Cytotoxic T cell (primary cell): ENCODE measurements around a stretch of chr11.

- PRO-cap, 2 experiments: no peak in any of the 2 experiments
Observed at GRCh38 chr11:35702576-35702874, 40.0 kb downstream of the TRIM44 start.

- PRO-cap, 2 experiments: no peak in any of the 2 experiments
Observed at GRCh38 chr11:35762766-35763347, 100.3 kb downstream of the TRIM44 start.

GRCh38 chr11:36057200-36058068 lies 113.6 kb downstream of the LDLRAD3 start:
- PRO-cap, 2 experiments: no peak in any of the 2 experiments

GRCh38 chr11:36110022-36110942 lies 166.4 kb downstream of the LDLRAD3 start:
- PRO-cap, 2 experiments: no peak in any of the 2 experiments

DNA sequence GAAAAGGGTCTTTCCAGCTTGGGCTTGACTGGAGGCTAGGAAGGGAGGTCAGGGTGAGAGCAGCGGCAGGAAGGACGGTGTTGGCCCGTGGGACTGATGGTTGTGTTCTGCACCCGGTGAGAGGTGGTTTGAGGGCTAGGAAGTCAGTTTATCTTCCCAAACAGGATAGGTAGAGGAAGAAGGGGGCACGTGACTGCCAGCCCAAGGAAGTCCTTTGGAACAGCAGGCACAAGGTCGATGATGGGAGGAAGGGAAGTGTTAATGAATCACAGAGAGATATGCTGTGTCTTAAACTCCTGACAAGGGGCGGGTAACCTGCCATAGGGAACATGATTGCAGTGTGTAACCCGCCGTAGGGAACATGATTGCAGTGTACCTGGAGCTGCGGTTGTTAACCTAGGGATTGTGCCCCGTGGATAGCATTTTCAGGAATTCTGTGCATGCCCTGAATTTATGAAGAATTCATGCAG lies 49.0 kb downstream of the PRR5L start:
- PRO-cap, 2 experiments: no peak in any of the 2 experiments

- PRO-cap, 2 experiments: peak in 2 of 2 experiments; most common plus-strand start chr11:36376451 (in 2)
Observed at GRCh38 chr11:36375867-36376870, 80.1 kb downstream of the PRR5L start.

- PRO-cap, 2 experiments: no peak in any of the 2 experiments
Observed at GRCh38 chr11:36377945-36378355, 81.9 kb downstream of the PRR5L start.

GRCh38 chr11:39753939-39754144 lies 1705.6 kb downstream of the LRRC4C start:
- PRO-cap, 2 experiments: no peak in any of the 2 experiments

GRCh38 chr11:40328978-40329613 lies 1130.4 kb downstream of the LRRC4C start:
- PRO-cap, 2 experiments: no peak in any of the 2 experiments

- PRO-cap, 2 experiments: no peak in any of the 2 experiments
Observed at GRCh38 chr11:43422376-43423578, 64.1 kb downstream of the TTC17 start.

- PRO-cap, 2 experiments: no peak in any of the 2 experiments
Observed at GRCh38 chr11:43738712-43739208, 58.2 kb downstream of the HSD17B12 start.

DNA sequence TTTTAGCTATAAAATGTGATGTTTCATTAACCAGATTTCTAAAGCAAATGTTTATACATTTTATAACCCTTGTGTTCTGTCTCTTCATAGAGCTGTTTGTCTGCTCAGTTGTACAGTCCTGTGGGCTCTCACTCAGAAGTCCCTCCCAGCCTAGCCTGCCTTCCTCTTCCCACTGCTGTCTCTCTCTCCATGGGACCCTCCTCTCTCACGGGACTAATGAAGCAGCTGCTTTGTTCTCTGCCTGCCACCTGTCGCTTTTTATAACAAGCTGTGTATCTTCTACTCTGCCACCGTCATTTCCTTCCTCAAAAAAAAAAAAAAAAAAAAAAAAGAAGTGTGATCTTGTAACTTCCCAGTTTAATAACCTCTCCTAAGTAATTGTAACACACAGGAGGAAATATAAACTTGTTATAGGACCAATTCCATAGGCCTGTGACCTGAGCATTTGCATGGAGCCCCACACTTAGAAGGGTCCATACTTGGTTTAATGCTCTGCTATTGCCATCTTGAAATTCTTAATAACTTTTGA lies 92.2 kb upstream of the ALKBH3 start:
- PRO-cap, 2 experiments: peak in 1 of 2 experiments; most common minus-strand start position 232 of the sequence (in 1)

GRCh38 chr11:43882450-43883359 lies 2.1 kb downstream of the ALKBH3 start:
- PRO-cap, 2 experiments: no peak in any of the 2 experiments

- PRO-cap, 2 experiments: no peak in any of the 2 experiments
Observed at GRCh38 chr11:43886285-43886864, 5.7 kb downstream of the ALKBH3 start.

- PRO-cap, 2 experiments: no peak in any of the 2 experiments
Observed at GRCh38 chr11:43928193-43928639, 14.2 kb upstream of the C11orf96 start.

DNA sequence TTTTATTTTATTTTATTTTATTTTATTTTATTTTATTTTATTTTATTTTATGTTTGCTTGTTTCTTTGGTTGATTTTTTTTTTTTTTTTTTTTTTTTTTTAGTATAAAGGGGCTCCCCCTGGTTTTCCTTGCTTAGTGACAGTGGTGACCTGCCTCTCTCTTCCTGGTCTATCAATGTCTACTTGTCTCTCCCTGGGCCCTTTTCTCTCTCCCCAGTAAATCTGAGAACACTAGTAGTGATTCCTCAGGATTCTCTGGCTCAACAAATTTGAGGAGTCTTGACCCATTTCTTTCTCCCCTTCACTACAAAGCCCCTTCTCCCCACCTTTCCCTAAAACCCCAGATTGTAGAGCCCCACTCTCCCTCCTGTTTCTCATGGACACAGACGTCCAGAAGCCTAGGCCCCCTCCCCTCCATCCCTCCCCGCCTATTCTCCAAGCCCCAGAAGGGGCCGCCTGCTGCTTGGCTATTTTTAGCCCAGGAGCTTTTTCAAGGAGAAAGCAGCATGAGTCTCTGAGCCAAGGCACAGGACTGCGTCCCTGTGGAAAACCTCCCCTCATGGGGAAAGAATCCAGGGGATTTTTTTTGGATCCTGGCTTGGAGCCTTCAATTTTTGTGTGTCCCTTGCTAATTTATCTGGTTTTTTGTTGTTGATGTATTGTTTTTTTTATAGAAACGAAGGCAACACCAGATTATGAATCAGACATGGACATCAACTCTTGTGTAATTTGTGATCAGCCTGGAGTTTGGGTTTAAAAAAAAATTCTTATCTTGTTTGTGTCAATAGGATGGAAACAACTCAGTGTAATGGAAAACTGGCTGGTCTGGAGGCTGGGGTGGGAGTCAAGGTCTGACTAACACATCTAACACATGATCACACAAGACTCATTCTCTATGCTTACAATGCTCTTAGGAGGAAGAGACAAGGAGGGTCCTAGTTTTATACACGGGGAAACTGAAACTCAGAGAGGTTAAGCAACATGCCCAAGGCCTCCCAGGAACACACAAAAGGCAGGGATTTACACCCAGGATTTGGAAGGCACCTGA lies 17.5 kb upstream of the ACCSL start:
- PRO-cap, 2 experiments: no peak in any of the 2 experiments

GRCh38 chr11:44032097-44032718 lies 15.6 kb upstream of the ACCSL start:
- PRO-cap, 2 experiments: no peak in any of the 2 experiments

- PRO-cap, 2 experiments: peak in 1 of 2 experiments; most common plus-strand start chr11:44352252 (in 1)
Observed at GRCh38 chr11:44352113-44352510, 42.2 kb upstream of the ALX4 start.

GRCh38 chr11:44559168-44559501 lies 6.3 kb upstream of the CD82 start:
- PRO-cap, 2 experiments: no peak in any of the 2 experiments

DNA sequence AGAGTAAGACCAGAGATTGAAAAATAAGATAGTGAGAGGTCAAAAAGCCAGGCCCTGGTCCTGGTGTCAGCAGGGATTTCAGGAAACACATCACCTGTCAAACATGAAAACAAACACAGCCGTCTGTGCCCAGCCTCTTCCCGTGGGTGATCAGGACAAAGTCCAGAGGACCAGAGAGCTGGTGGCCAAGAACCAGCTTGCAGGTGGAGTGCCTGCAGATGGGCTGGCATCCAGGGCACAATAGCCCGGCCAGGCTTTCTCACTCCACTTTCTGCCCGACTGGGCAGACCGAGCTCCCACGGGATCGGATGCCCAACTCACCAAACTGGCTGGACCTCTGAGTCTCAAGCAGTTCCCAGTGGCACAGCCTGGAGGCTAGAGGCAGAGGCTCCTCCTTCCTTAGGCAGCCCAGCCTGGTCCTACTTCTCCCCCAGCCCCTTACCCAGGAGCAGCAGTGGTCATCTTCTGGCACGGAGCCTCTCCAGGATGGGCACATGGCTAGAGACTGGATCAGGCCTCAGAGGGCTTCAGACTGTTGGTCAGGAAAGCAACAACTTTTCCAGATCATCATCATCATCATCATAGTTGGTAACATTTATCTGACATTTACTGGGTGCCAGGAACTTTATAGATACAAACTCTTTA lies 19.4 kb downstream of the CD82 start:
- PRO-cap, 2 experiments: no peak in any of the 2 experiments